Foreskin fibroblast (primary cell): ENCODE measurements around a stretch of chr1.

DNA sequence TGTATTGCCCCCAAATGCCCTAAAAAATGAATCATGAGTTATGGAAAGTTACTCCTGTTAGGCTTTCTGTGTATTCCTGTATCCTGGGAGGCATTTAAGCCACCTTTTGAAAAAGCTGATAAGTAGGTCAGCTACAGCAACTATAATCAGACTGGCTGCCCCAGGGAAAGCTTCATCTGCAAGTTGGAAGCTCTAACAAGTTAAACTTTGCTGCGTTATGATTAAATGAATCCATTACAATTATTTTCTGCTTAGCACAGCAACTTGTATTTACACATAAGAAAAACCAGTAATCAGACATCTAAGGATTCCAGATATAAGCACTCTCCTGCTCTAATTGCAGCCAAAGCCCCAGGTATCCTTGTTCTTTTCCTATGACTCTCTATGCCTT is 147.7 kb downstream of the NTPCR start:
- RRBS = no CpG with 5 or more reads among the region's 1 CpG

- RRBS = no CpG with 5 or more reads among the region's 1 CpG
These were observed 15.7 kb downstream of the MAP3K21 start for GRCh38 chr1:233343279-233343651.

DNA sequence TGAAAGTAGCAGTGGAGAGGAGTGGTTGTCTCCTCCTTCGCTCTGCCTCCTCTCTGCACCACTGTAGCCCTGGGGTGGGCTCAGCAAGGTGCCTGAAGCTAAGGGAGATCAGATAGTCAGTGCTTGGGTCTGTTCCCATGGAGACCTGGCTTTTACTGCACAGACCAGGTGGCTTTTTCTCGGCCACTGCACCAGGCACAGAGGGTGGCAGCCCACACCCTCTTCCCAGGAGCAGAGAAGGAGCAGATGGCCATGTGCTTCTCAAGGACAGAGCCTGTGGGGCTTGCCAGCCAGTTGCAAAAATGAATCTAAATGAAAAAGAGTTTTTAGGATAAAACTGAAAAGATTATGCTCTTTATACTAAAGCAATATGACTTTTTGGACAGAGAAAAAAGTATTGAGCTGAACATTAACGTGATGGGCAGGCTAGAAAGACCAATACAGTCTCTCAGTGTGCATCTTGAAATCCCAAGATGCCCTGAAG is 123.3 kb upstream of the KCNK1 start:
- RRBS = no CpG with 5 or more reads among the region's 3 CpGs

GRCh38 chr1:233654599-233655068 is 40.7 kb downstream of the KCNK1 start:
- RRBS = no CpG with 5 or more reads among the region's 4 CpGs

GRCh38 chr1:233707158-233708239 is 93.6 kb downstream of the KCNK1 start:
- RRBS = no CpG with 5 or more reads among the region's 8 CpGs

DNA sequence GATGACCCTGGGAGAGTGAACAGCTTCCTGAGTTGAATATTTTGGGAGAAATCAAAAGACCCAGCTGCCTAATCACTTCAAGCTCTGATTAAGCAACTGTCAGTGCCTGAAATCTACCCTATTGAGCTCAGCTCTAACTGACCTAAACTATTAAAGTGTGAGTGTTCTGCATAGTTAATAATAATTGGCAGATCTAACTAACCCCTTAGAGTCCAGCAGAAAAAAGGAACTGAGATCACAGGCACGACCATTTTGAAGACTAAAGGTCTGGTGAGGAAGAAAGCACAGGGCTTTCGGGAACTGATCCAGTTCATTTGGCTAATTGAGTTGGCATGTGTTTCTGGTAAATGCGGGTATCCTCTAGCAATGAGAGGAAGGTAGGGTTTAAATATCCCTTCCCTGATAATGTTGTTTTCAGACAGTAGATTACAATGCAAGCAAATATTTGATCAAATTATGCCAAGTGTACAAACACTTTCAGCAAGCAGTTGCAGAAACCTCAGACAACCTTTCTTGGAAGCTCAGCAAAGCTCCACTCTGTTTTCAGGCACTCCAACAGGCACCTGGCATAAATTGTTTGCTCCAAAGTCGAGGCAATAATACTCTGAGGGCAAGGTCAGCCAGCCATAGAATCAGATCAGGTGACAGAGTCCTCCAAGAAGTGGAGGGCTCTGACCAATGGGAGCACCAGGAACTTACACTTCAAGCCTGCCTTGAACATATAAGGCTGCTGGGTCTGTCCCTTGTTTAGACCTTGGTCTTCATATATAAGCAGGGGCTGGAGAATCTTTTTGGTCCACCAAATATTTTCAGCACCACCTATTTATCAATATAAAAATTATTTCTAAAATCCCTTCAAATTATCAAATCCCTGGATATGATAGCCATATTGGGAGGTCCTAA is 100.9 kb downstream of the KCNK1 start:
- RRBS = no CpG with 5 or more reads among the region's 4 CpGs

DNA sequence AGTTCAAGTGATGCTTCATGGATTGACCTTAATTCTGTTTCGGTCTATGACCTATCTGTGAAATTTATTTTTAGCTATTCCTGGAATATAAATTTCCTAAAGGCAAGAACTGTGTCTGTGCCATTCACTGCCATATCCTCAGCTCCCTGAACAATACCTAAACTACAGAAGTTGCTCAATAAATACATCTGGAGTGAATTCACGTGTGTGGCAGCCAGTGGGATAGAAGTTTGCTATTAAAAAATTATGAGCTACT is 39.5 kb upstream of the TARBP1 start:
- RRBS = no CpG with 5 or more reads among the region's 2 CpGs

- RRBS = no CpG with 5 or more reads among the region's 11 CpGs
These were observed 41.8 kb upstream of the TARBP1 start for GRCh38 chr1:234520657-234521265.

- RRBS = no CpG with 5 or more reads among the region's 12 CpGs
These were observed 49.1 kb upstream of the TARBP1 start for GRCh38 chr1:234527902-234528562.

DNA sequence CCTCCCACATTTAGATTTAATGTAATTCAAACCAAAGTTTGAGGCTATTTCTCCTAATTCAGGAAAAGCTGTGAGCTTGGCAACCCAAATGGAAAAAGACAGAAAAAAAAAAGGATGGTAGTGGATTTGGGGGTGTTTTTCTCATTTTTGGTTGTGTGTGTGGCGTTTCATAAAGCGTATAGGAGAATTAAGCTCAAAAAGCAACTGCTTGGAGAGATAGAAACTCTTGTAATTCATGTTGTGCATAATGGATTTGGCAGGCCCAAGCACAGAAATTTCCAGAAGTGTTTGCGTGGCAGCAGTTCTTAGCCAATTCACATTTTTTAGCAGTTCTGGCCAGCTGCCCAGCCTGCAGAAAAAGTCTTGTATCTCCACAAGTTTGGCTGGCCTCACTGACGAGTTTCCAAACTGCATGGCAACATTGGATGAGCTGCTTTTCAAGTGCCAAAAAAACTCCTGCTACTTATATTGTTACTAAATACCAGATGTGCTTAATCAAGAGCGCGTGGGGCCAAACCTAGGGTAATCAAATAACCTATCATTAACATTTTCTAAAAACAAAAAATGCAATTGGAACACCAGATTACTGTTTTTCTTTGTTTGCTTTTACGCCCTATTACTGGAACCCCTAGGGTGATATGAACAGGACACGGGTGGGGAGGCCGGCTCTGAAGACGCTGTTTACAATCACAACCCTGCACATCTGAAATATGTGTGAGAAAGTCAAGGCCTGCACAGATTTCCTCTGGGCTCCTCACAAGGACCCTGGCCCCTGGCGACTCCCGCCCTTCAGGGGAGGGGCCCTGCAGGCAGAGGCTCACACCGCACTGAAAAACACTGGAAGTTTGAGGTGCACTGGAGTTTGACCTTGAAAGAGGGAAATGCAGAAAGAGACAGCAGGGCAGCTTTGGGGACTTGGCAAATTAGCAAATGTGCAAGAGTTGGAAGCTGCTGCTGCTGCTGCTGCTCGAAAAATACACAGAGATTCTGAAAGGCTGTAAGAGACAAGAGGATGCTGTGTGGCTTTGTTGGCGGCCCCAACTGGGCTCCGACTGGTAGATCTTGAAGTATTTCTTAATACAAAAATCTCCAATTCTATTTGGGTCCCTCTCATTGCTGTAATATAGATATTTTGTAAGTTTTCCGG is 55.2 kb upstream of the TARBP1 start:
- RRBS = no CpG with 5 or more reads among the region's 17 CpGs

GRCh38 chr1:234535800-234536235 is 56.8 kb upstream of the TARBP1 start:
- RRBS = no CpG with 5 or more reads among the region's 6 CpGs

GRCh38 chr1:234543363-234543907 is 64.5 kb upstream of the TARBP1 start:
- RRBS = no CpG with 5 or more reads among the region's 7 CpGs

DNA sequence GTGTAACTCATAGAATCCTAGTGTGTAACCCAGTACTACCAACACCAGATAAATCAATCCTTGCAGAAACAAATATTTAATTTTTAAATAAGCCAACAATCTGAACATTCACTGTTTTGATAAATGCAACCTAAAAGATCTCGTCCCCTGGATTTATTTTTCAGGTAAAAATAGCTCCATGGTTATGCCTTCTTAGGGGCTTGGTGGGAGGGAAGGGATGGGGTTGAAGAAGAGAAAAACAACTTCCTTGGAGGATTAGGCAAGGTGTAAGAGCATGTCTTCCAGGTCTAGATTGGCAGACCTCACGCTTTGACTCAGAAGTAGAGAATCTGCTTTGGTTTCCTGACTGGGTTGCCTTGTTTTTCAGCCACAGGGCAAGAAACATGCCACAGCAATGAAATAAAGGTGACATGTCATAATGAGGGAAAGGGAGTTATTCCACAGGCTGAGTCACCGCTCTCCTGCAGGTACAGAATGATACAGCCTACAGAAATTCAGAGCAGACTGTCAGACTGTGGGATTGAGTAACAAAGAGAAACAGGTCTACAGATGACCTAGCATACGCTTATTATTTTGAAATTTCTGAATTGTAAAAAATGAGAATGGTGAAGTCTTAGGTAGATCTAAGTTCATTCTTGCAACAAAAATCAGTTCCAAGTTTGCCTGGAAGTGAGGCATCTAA is 45.4 kb downstream of the IRF2BP2 start:
- RRBS = no CpG with 5 or more reads among the region's 4 CpGs

- RRBS = no CpG with 5 or more reads among the region's 6 CpGs
These were observed 27.4 kb downstream of the IRF2BP2 start for GRCh38 chr1:234582643-234583001.

GRCh38 chr1:234692877-234693243 is 82.9 kb upstream of the IRF2BP2 start:
- RRBS = no CpG with 5 or more reads among the region's 3 CpGs

DNA sequence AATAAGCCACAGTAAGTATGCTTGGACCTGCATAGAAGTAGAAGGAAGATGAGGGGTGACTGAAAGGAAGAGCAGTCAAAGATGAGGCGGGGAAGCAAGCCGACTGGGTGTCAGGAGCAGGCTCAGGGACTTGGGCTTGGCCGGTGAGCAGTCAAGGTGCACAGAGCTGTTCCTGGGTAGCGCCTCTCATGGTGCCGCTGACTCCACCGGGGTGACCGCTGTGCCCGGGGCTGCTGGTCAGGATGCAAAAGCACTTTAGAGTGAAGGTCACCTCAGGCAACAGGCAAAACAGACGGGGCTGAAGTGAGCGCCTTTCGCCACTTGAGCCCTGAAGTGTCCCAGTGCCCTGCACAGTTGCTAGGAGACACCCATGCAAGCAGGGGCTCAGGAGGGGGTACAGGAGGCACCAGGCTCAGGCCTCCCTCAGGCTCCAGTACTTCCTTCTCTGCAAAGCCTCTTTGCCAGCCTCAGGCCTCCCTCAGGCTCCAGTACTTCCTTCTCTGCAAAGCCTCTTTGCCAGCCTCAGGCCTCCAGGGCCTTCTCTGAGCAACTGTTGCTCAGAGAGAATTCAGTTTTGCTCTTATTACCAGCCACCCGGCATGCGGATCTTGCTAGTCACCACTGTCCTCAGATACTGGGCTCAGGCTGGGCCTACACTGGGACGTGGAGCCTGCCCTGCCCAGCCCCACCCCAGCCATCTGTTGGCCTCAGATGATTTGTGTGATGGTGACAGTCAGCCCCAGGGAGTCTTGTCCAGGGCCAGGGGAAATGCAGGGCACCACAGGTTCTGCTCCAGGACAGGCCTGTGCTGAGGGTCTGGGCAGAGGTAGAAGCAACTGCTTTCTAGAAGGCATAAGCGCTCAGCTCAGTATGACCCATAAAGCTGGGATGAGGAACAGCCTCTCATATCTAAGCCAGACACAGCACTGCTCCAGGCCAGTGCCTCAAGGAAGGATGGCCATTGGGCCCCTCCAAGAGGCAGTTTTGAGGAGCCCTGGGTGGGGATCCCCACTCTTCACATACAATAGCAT is 99.8 kb upstream of the IRF2BP2 start:
- RRBS = 98% methylated on average over 4 of the region's 15 CpGs

DNA sequence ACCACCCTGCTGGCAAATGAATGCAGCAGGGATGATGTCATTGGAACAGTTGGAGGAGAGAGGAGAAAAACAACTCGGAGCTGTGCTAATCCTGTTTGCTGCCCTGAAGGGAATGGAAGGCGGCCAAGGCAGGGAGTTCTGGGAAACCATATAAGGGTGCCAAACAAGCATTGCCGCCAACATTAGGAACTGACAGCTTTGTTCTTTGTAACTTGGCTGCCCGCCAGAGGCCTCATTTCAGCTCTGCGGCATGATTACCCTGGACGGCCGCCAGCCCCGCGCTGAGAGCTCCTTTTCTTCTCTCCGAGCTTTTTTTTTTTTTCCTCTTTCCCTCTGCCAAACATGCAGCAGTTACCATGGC is 114.2 kb upstream of the IRF2BP2 start:
- RRBS = no CpG with 5 or more reads among the region's 10 CpGs

DNA sequence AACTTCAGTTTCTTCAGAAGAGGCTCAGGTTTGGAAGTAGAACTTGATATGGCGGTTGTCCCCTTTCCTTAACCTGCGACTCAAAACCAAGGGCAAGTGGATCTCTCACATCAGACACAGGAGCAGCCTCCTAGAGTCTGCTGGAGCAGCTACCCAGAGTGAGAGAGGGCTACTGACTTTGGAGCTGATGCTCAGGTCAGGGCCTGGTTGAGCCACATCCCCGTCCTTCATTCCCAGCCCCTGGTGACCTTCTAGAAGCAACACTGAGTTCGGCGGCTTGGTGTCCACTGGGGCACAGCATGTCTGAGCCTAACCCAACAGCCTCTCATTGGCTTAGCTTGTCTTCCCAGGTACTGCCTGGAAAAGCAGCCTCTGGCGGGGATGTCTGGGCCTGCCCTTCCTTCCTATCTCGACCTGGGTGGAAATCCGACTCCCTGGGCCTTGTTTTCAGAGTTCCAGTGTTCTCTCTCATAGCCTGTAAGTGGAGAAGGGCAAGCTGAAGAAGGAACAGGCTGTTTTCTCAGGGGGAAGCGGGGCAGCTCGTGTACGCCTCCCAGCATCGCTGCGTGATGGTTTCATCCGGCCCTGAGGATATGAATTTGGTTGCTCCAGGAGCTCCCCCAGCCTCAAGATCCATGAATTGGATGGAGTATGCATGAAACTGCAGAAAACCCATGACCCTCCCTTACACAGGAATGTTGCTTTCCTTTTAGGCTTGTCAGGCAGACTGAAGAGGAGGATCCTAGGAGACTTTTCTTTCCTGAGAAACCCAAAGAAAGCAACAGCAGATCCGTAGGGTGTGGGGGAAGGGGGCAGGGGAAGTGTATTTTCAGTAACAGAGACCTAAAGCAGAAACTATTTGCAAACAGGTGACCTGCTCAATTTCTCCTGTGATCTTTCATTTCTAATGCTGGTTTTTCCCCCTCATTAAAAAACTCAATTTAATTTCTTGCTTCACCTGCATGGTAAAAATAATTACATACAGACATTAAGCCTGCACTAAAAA is 116.5 kb upstream of the IRF2BP2 start:
- RRBS = no CpG with 5 or more reads among the region's 15 CpGs

DNA sequence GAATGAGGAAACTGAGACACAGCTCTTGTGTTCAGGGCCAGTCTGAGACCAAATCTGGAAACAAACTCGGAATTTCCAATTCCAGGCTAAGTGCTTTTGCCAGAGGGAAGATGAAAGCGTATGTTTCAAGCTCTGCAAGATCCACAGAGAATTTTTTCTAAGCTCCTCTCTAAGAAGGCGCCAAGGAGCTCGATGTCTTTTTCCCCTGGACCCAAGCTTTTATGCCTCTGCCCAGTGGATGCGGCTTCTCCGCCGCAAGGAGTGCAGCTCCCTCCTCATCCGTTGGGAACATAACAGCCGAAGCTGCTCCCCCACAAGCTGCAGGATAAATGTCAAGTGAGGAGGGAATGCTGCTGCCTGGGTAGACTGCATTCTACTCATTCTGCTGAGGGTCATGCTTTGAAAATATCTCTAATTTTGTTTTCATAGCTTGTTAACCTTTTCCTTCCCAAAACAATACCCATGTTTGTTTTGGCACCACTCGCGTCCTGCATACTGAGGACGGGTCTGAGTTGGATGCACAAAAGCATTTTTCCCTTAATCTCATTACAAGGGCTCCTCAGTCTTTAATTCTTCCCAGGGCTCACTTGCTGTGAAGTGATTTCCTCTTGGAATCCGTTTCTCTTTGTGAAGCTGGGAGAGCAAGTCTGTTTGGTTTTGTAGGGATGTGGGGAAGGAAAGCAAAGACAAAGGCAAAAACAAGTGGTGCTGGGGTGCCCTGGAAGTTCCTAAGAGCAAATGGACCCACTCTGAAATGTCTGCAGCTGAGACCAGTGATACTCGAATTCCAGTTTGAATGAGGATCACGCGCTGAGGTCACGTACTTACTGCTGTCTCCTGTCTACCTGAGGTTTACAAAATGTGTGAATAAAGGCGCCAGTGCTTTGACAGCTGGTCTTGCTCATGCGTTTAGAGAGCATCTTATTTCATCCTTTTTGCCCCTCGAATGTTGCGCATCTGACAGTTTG is 134.0 kb upstream of the IRF2BP2 start:
- RRBS = no CpG with 5 or more reads among the region's 21 CpGs

DNA sequence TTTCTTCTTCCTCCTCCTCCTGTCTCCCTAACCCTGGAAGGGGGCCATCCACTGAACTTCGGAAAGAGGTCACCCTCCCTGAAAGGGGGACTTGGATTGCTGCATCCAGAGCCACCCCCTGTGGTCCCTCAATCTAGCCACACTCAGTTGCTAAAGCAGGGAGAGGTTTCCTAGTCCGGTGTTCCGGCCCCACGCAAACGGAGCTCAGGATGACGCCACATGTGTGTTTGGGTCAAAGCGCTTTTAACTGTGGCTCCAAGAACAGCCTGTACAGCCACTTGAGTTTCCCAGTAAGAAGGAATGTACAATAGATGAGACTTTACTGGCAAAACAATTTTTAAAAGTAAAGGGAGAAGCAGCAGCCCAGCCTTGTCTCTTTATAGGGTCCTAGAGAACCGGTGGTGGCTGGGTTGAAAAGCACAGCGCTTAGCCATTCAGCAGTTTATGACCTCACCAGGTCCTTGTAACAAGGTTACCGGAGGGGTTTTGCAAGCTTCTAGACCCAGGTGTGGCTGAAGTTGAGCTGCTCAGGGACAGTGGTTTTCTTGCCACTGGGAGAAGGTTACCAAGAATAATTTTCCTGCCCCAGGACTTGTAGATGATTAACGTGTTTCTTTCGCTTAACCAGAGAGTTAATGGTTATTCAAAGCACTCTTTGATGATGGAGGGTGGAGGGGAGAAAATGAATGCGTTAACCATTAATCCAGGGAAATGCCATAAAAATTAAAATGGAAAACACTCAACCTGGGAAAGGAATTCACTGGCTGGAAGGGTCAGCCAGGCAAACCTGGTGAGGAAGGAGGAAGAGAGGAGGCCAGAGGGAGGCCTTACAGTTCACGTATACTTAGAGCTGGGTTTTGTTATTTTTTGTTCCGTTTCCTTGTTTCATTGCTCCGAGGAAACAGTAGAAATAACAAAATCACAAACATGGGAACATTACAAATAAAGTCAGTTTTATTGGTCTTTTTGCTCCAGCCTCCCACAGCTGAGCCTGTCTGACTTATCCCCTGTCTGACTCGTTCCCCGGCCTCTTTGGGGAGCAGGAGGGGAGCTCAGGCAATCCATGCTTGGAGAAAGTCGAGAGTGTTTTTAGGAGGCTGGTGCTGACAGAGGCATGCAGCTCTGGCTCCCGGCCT is 207.3 kb upstream of the IRF2BP2 start:
- RRBS = 25% methylated on average over 2 of the region's 20 CpGs